Testis (tissue), 5 donors: ENCODE data around the genes MRGPRE, RHOG, OR51S1, OR52N4 and C11orf42.

DNA sequence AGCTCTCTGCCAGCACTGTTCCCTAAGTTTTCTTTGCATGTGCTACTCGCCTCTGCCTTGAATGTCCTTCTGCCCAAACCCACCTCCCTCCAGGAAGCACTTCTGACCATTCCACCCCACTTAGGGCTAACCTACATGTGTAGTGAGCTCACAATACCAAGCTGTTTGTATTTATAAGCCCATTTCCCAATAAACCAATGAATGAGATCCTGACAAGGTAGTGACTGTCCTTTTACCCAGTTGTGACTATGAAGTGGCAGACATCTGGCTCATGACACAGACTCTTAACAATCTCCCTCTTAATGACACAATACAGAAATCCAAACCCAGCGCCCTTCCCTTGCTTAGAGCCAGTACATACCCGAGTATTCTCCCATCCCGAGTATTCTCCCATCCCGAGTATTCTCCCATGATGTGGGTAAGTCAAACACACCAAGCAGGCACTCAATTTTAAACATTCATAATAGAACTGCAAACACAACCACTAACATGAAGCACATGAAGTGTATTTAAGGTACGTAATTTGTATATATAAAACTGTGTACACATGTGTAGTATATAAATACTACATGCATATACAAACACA lies 15.4 kb downstream of the NAP1L4 start:
- PRO-cap, 3 experiments, result no peak in any of the 3 experiments
- RAMPAGE, long total RNA, 2 experiments, result no peak in any of the 2 experiments
- RRBS, result no CpG with 5 or more reads among the region's 6 CpGs

DNA sequence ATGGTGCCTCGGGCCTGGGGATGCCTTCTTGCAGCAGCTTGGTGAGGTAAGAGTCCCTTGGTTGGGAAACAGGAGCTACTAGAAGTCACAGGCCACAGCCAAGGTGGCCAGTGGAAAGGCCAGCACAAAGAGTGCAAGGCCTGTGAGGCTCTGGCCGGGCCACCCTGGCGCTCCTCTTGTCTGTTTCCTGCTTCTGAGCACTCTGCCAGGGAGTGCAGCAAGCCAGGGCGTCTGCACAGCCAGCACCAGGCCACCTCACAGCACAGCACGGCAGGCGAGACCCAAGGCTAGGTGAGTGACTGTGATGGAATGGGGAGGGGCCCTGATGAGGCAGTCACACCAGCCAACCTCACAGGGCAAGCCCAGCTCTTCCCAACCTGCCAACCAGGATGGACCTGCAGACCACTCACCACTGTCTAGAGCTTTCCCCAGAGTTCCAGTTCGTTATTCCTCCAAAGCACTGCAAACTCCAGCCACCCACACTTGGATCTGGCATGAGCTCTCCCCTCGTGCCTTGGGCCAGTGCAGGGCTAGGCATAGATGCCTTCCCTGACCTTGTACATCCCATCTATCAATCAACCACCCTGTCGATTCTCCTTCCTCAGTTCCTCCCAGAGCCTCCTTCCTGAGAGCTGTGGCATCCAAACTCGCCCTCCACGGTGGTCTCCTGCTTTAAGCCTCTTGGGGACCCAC lies 11.8 kb upstream of the NAP1L4 start:
- PRO-cap, 3 experiments, result no peak in any of the 3 experiments
- RAMPAGE, long total RNA, 2 experiments, result no peak in any of the 2 experiments
- RRBS, result no CpG with 5 or more reads among the region's 11 CpGs

- PRO-cap, 3 experiments, result no peak in any of the 3 experiments
- RAMPAGE, long total RNA, 2 experiments, result no peak in any of the 2 experiments
- RRBS, result no CpG with 5 or more reads among the region's 4 CpGs
Measured at GRCh38 chr11:3124506-3124788, 40.7 kb downstream of the OSBPL5 start.

DNA sequence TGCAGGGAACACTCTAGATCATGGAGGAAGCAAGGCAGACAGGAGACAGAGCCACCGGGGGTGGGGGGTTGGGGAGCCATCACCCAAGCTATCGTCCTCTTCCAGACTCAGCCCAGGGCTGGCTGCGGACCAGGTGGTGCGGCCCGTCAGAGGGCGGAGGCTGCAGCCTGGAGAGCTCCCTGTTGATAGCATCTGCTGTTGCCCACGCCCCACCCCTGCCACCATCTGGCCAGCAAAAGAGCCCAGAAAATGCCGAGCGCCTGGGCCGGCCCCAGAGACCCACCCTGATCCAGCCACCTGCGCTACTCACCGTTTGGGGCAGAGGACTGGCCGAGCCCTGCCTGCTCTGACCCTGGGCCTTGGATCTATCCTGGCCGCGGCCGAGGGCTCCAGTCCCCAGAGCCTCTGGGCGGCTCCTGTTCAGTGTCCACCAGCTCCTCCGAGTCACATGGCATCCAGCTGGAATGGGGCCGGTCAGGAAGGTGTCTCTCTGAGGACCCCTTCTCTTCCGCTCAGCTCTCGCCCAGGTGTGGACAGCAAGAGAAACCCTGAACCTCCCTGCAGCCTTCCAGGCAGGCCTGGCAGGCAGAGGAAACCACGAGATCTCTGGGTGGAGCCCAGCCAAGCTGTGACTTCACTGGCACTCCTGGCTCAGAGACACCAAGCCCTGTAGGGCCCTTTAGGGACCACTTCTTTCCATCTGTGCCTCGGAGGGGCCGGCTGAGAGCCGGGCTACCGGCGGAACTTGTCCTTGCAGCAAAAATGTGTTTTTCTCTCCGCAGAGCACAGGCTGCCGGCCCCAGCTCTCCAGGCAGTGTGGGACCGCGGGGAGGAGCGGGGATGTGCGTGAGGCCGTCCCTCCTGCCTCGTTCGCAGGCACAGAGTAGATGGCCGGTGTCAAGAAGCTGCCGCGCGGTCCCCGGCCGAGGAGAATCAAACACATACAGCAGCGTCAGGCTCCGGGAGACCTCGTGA lies at the start of gene MRGPRE:
Gene MRGPRE (minus strand): TSS at position 587 of the 975 bp plus-strand sequence.
- PRO-cap, 3 experiments, result no peak in any of the 3 experiments
- RAMPAGE, long total RNA, 2 experiments, result no peak in any of the 2 experiments
- RRBS, result 15% methylated on average over 12 of the region's 45 CpGs

GRCh38 chr11:3422119-3422558 lies 43.2 kb upstream of the ZNF195 start:
- PRO-cap, 3 experiments, result peak in 3 of 3 experiments; most common minus-strand start chr11:3422496 (in 2)
- RAMPAGE, long total RNA, 2 experiments, result start-site peak on the minus strand in 1 of 2 experiments, at chr11:3422398-3422434 at its widest, 5 reads per replicate
- RRBS, result no CpG with 5 or more reads among the region's 50 CpGs

- PRO-cap, 3 experiments, result no peak in any of the 3 experiments
- RAMPAGE, long total RNA, 2 experiments, result no peak in any of the 2 experiments
- RRBS, result no CpG with 5 or more reads among the region's 15 CpGs
Measured at GRCh38 chr11:3580198-3580551, 61.6 kb downstream of the ART5 start.

GRCh38 chr11:3613779-3614410 lies 27.9 kb downstream of the ART5 start:
- PRO-cap, 3 experiments, result no peak in any of the 3 experiments
- RAMPAGE, long total RNA, 2 experiments, result no peak in any of the 2 experiments
- RRBS, result no CpG with 5 or more reads among the region's 7 CpGs

- PRO-cap, 3 experiments, result no peak in any of the 3 experiments
- RAMPAGE, long total RNA, 2 experiments, result no peak in any of the 2 experiments
- RRBS, result no CpG with 5 or more reads among the region's 2 CpGs
Measured at GRCh38 chr11:3802028-3802342, 4.6 kb upstream of the NUP98 start.

DNA sequence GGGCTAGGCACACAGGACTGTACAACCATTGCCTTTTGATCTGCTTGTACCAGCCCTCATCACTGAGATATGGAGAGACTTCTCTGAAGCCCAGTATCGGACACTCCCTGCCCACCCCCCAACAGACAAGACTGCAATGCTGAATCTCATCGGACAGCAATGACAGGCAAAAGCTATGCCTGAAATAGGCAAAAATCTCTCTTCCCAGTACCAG lies 6.5 kb downstream of the RHOG start:
- PRO-cap, 3 experiments, result no peak in any of the 3 experiments
- RAMPAGE, long total RNA, 2 experiments, result no peak in any of the 2 experiments
- RRBS, result no CpG with 5 or more reads among the region's 2 CpGs

DNA sequence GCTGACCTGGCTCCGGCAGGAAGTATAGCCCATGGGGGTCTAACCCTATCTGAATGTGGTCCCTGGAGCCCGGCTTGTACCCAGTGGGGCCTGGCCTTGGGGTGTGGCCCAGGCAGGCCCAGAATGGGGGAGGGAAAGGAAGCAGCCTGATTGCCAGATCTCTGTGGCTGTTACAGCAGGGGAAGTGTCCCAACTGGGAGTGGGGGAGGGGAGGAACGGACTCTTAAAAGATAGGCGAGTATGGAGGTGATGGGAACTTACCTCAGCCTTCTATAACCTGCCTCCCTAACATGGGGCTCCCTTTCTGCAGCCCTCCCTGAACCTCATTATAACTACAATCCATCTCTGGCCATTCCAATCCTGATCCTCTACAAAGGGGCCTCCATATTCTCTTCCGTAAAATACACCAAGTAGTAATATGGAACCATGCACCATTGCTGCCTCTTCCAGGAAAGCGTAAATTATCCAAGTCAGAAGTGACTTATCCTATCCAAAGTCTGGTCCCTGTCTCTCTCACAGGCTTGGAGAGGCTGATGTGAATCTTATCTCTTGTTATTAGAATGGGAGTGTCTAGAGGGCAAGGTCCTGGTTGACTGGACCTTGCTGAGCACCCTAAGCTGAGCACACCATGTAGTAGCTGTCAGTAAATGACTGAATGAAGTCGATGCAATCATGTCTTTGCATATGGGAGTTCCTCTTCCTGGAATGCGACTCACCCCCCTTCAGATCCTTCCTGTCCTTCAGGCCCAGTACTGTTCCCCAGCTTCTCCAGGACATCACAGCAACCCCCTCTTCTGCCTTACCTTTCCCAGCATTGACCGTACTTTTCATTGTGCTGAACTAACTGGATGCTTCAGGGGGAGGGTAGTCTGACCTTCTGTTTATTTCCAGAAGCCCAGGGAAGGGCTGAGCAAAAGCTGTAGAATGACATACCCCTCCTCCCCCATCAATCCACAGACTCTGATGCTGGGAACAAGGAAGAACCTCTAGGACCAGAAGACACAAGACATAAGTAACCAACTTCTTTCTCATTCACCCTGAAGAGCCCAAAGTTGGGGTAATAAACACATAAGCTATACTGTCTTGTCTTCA lies 5.8 kb downstream of the RHOG start:
- PRO-cap, 3 experiments, result no peak in any of the 3 experiments
- RAMPAGE, long total RNA, 2 experiments, result no peak in any of the 2 experiments
- RRBS, result no CpG with 5 or more reads among the region's 9 CpGs

- PRO-cap, 3 experiments, result peak in 3 of 3 experiments; most common plus-strand start chr11:3841096 (in 3); most common minus-strand start chr11:3840954 (in 2)
- RAMPAGE, long total RNA, 2 experiments, result start-site peak on the minus strand in 2 of 2 experiments, at chr11:3840924-3840968 at its widest, 128 to 151 reads per replicate
- RRBS, result 2% methylated on average over 20 of the region's 87 CpGs
Measured at GRCh38 chr11:3840129-3841405, at the start of gene RHOG. TSS of gene RHOG (minus strand) at chr11:3840959.

- PRO-cap, 3 experiments, result no peak in any of the 3 experiments
- RAMPAGE, long total RNA, 2 experiments, result no peak in any of the 2 experiments
- RRBS, result no CpG with 5 or more reads among the region's 5 CpGs
Measured at GRCh38 chr11:4704008-4704619, 470 bp upstream of the MMP26 start.

DNA sequence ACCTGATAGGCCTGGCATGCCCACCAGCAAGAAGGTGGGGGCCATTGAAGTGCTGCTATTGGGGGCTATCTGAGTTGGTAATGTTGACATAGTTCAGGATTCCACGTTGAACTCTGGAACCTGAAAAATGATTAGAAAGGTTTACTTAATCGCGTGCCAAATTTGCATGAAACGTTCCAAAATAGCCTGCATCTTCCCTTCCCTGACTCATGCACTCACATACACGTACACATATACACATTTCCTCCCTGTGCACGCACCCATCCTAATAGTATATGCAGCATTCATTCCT lies at the start of gene OR51S1:
Gene OR51S1 (minus strand): TSS at position 90 of the 292 bp plus-strand sequence.
- PRO-cap, 3 experiments, result no peak in any of the 3 experiments
- RAMPAGE, long total RNA, 2 experiments, result no peak in any of the 2 experiments
- RRBS, result no CpG with 5 or more reads among the region's 6 CpGs

- PRO-cap, 3 experiments, result no peak in any of the 3 experiments
- RAMPAGE, long total RNA, 2 experiments, result no peak in any of the 2 experiments
Measured at GRCh38 chr11:5031412-5031650, 15.0 kb upstream of the OR52J3 start.

DNA sequence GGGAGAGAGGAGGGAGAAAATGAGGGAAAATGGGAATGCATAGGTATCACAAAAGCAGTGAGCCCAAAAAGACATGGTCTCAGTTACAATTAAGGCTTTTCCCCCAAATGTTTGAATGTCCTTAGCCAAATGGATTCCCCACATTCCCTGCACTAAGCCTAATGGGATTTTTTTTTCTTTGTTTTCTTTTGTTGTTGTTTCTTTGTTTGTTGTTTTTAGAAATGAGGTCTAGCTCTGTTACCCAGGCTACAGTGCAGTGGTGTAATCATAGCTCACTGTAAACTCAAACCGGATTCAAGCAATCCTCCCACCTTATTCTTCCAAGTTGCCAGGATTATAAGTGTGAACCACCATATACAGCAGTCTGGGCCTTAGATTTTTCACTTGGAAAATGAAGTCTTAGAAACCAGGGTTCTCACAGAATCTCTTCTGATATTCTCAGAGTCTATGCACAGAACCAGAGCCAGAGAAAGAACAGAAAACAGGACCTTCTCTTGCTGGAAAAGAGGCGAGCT lies 420 bp downstream of the OR51M1 start:
- PRO-cap, 3 experiments, result no peak in any of the 3 experiments
- RAMPAGE, long total RNA, 2 experiments, result no peak in any of the 2 experiments
- RRBS, result no CpG with 5 or more reads among the region's 2 CpGs

GRCh38 chr11:5690662-5691451 lies 1.3 kb downstream of the TRIM22 start:
- PRO-cap, 3 experiments, result peak in 3 of 3 experiments; most common plus-strand start chr11:5691013 (in 3); most common minus-strand start chr11:5691072 (in 3)
- RAMPAGE, long total RNA, 2 experiments, result no peak in any of the 2 experiments
- RRBS, result no CpG with 5 or more reads among the region's 17 CpGs

GRCh38 chr11:5696207-5696810 lies 6.7 kb downstream of the TRIM22 start:
- PRO-cap, 3 experiments, result no peak in any of the 3 experiments
- RAMPAGE, long total RNA, 2 experiments, result no peak in any of the 2 experiments
- RRBS, result no CpG with 5 or more reads among the region's 5 CpGs

DNA sequence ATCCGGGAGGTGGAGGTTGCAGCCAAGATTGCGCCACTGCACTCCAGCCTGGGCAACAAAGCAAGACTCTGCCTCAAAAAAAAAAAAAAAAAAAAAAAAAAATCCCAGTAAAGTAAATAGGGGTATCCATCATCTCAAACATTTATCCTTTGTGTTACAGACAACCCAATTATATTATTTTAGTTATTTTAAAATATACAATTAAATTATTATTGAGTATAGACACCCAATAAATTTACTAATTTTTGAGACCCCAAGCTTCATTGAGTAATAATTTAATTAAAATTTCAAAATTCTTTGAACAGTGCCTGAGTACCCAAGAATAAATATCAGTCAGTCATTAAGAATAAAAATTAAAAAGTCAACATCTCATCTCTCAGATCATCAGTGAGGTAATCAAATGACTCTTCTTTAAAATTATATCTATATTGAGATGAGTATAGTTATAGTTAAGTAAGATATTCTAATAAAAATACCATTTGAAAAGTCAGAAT lies at the start of gene OR52N4:
Gene OR52N4 (plus strand): TSS at position 330 of the 494 bp plus-strand sequence.
- PRO-cap, 3 experiments, result no peak in any of the 3 experiments
- RAMPAGE, long total RNA, 2 experiments, result no peak in any of the 2 experiments
- RRBS, result no CpG with 5 or more reads among the region's 2 CpGs

GRCh38 chr11:5809165-5809641 lies 479 bp downstream of the OR52N2 start:
- PRO-cap, 3 experiments, result no peak in any of the 3 experiments
- RAMPAGE, long total RNA, 2 experiments, result no peak in any of the 2 experiments
- RRBS, result no CpG with 5 or more reads among the region's 6 CpGs

GRCh38 chr11:6205443-6205655 lies at the start of gene C11orf42:
TSS of gene C11orf42 (plus strand) at chr11:6205557.
- PRO-cap, 3 experiments, result peak in 1 of 3 experiments; most common plus-strand start chr11:6205557 (in 1)
- RAMPAGE, long total RNA, 2 experiments, result start-site peak on the plus strand in 2 of 2 experiments, at chr11:6205551-6205568 at its widest, 39 to 295 reads per replicate